OCI-LY7 (cell line): ENCODE data around the genes CLDN19 and ZNF691.

GRCh38 chr1:42735776-42736382 is 4.2 kb downstream of the CLDN19 start:
- PRO-cap: no peak
- RAMPAGE, long total RNA: no peak

GRCh38 chr1:42739817-42740527 is at the start of gene CLDN19:
CLDN19 (minus strand) TSS chr1:42740236.
- PRO-cap: no peak
- RAMPAGE, long total RNA: no peak

- PRO-cap: bidirectional peak, plus-strand start at chr1:42846638, minus-strand start at chr1:42846414; bidirectional peak, plus-strand start at chr1:42847466, minus-strand start at chr1:42847338
- RAMPAGE, long total RNA: start-site peak on the plus strand at chr1:42846614-42846638, 124 and 80 reads in 2 replicates
These were observed at the start of gene ZNF691 for GRCh38 chr1:42846500-42847379. ZNF691 (plus strand) TSS chr1:42846613.

GRCh38 chr1:42850971-42851440 is 4.6 kb downstream of the ZNF691 start:
- PRO-cap: no peak
- RAMPAGE, long total RNA: no peak

GRCh38 chr1:42924056-42924378 is 34.7 kb downstream of the SLC2A1 start:
- PRO-cap: bidirectional peak, plus-strand start at chr1:42924460, minus-strand start at chr1:42924282
- RAMPAGE, long total RNA: no peak

- PRO-cap: bidirectional peak, plus-strand start at chr1:42952768, minus-strand start at chr1:42952609
- RAMPAGE, long total RNA: no peak
These were observed 6.2 kb downstream of the SLC2A1 start for GRCh38 chr1:42952406-42952907.

GRCh38 chr1:43056791-43057434 is 90.8 kb upstream of the CFAP144 start:
- PRO-cap: no peak
- RAMPAGE, long total RNA: no peak

- PRO-cap: no peak
- RAMPAGE, long total RNA: no peak
These were observed 79.7 kb upstream of the CFAP144 start for GRCh38 chr1:43067774-43068649.

DNA sequence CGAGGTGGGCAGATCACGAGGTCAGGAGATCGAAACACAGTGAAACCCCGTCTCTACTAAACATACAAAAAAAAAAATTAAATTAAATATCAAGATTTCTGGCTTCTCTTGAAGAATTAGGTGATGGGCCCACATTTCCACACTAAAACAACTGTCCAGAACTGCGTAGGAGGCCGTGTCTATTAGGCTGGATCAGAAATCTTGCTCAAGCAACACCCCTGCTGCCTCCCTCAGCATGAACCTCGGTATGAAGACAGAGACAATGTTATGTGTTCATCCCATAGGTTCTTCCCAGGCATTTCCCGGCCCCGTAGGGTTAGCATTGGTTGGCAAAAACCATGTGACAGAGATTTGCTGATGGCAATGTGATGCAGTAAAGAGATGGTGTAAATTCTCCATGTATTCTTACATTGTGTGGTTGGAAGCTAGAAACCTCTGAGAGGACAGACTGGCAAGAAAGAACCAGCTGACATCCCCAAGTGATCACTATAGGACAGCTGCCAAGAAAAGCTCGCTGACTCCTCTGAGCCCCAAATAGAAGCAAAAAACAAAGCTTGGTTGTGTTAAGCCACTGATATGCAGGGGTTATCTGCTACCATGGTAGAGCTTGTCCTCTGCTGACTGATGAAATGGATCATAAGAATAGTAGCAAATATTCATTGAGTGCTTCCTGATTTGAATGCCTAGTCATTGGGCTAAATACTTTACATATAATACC is 10.1 kb upstream of the CFAP144 start:
- PRO-cap: no peak
- RAMPAGE, long total RNA: no peak

DNA sequence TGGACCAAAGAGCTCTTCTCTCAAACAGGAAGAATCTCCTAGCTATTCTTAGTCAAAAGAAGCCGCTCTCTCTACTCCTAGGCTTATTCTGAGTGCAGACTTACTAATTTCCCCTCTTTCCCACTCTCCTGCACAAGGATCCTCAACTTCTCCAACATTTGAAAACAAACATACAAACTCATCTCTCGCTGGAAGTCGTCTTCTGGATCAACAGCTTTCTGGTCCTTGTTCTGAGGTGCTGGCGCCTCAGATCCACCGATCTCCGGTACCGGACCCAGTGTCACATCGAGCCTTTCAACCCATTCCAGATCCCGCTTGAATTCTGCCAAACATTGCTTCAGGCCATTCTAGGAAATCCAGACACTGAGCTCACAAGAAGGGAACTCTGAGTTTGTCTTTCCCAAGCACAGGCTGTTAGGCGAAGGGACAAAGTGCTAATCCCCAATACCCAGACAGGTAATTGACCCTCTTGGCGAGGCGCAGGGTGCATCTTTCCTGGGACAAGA is 732 bp downstream of the EBNA1BP2 start:
- PRO-cap: no peak
- RAMPAGE, long total RNA: no peak

GRCh38 chr1:43234989-43235254 is 34.9 kb upstream of the TMEM125 start:
- PRO-cap: no peak
- RAMPAGE, long total RNA: no peak

DNA sequence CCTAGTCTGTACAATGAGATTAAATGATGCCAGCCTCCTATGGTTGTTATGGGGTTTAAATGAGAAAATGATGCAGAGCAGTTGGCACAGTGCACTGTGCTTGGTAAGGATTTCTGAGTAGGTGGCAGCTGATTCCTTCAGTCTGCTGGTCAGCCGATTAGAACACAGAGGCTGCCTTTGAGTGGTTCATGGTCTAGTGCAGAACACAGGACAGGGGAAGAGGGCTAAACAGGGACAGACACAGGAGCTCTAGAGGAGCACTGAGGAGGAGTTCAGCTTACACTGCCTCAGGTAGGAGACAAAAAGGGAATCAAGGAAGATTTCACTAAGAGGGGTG is 1.4 kb downstream of the TIE1 start:
- PRO-cap: no peak
- RAMPAGE, long total RNA: no peak

DNA sequence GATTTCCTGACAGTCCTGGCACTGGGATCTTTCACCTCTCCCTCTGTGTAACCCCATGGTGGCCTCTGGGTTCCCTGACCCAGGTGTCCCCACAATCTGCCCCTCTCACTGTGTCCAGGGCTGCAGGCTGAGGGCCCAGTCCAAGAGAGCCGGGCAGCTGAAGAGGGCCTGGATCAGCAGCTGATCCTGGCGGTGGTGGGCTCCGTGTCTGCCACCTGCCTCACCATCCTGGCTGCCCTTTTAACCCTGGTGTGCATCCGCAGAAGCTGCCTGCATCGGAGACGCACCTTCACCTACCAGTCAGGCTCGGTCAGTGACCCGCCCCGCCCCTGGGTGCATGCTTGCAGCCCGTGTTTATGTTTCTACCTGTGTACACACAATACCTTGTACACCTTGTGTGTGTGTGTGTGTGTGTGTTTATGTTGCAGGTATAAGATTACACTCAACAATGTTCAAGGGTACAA is 12.9 kb downstream of the TIE1 start:
- PRO-cap: no peak
- RAMPAGE, long total RNA: no peak

- PRO-cap: no peak
- RAMPAGE, long total RNA: no peak
These were observed 1.6 kb upstream of the HYI start for GRCh38 chr1:43455158-43455994.

DNA sequence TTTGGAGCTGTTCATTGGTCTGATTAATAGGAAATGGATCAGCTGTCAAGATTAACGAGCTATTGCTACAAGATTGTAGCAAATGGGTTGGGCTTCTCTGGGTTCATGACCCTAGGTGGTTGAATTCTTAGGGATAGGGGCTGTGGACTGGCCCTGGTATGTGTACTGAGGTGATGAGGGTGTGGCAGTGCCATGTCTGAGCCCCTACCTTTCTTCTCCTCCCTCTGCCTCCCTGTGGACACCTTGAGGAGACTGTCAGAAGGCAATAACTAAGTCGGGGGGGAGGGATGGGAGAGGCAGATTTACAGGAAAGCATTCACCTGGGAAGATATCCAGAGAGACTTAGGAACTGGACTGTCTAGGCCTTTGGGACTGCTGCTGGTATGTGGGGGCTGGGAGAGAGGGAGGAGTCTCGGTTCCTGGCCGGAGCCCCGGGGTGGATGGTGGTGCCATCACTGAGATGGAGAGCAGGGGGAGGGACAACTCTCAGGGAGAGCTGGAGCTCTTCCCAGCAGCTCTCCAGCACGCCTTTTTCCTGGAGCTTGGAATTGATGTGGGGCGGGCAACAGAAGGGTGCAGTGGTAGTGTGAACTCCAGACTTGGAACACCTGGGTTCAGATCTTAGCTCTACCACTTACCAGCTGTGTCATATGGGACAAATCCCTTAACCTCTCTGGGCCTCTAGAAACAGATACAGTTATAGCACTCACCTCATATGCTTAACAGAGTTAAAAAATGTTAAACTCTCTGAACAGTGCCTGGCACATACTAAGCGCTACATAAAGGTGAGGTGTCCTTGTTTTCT is 22.1 kb downstream of the PTPRF start:
- PRO-cap: no peak
- RAMPAGE, long total RNA: no peak

DNA sequence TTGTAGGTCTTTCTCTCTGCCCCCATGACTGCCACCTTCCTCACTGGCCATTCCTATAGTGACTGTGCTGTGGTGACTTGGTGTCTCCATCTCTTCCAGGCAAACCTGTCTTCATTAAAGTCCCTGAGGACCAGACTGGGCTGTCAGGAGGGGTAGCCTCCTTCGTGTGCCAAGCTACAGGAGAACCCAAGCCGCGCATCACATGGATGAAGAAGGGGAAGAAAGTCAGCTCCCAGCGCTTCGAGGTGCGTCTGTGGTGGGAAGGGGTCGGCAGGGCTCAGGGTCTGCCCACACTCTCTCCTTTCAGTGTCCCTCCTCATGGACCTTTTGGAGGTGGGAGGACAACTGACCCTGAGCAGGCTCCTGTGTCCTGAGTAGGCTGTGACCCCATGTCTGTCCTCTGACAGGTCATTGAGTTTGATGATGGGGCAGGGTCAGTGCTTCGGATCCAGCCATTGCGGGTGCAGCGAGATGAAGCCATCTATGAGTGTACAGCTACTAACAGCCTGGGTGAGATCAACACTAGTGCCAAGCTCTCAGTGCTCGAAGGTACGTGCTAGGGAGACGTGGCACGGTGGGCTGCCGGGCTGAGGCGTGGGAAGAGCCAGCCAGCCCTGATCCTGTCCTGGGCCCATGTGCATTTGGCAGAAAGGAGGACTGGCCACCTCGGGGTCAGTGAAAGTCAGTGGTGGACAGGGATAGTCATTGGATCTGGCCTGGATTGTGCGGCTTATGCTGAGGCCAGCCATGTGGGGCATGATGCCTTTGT is 22.9 kb downstream of the PTPRF start:
- PRO-cap: no peak
- RAMPAGE, long total RNA: no peak

- PRO-cap: no peak
- RAMPAGE, long total RNA: no peak
These were observed 51.6 kb downstream of the PTPRF start for GRCh38 chr1:43582204-43582674.

- PRO-cap: no peak
- RAMPAGE, long total RNA: no peak
These were observed 38.8 kb upstream of the KDM4A start for GRCh38 chr1:43610980-43611735.

GRCh38 chr1:43611736-43612279 is 38.1 kb upstream of the KDM4A start:
- PRO-cap: no peak
- RAMPAGE, long total RNA: no peak

GRCh38 chr1:43980555-43981587 is 1.9 kb downstream of the B4GALT2 start:
- PRO-cap: no peak
- RAMPAGE, long total RNA: no peak